Heart left ventricle (tissue), 7 donors: ENCODE results near the genes TAB3 and FAM47C.

DNA sequence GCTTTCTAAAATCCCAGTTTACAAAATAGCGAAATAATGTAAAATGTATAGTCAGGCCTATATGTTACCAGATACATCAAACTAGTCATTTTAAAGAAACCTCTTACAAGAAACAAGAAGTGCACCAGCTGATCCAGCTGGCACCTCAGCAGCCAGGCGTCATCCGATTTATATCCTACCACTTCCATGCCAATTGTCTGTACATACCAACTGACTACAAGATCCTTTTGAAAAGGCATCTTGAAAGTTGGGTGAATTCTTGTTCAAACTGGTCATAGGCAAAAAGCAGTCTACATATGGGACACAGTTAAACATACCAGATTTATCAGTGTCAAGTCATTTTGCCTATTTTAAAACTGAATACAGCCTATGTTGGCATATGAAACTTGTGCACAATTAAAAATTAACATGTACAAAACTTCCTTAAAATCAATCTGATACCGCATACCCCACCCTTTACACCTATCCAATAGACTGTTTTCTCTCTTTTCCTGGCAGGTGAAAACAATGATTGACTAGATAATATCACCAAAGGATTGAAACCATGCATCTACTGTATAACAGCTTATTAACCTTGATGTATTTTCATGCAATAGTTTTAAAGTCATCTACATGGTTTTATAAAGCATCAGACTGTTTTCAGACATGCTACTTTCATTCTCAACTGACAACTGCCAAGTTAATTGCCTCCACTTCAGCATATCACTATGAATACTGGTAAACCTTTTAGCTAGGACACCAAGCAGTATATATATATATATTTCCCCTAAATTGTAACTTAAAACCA is 60.2 kb downstream of the TAB3 start:
- PRO-cap, 6 experiments, result no peak in any of the 6 experiments
- RAMPAGE, long total RNA, 2 experiments, result no peak in any of the 2 experiments
- RRBS, result no CpG with 5 or more reads among the region's 4 CpGs

- PRO-cap, 6 experiments, result no peak in any of the 6 experiments
- RAMPAGE, long total RNA, 2 experiments, result no peak in any of the 2 experiments
- RRBS, result no CpG with 5 or more reads among the region's 4 CpGs
Measured at GRCh38 chrX:30843552-30844246, 45.4 kb downstream of the TAB3 start.

- PRO-cap, 6 experiments, result no peak in any of the 6 experiments
- RAMPAGE, long total RNA, 2 experiments, result no peak in any of the 2 experiments
- RRBS, result no CpG with 5 or more reads among the region's 9 CpGs
Measured at GRCh38 chrX:30852710-30853302, 36.2 kb downstream of the TAB3 start.

DNA sequence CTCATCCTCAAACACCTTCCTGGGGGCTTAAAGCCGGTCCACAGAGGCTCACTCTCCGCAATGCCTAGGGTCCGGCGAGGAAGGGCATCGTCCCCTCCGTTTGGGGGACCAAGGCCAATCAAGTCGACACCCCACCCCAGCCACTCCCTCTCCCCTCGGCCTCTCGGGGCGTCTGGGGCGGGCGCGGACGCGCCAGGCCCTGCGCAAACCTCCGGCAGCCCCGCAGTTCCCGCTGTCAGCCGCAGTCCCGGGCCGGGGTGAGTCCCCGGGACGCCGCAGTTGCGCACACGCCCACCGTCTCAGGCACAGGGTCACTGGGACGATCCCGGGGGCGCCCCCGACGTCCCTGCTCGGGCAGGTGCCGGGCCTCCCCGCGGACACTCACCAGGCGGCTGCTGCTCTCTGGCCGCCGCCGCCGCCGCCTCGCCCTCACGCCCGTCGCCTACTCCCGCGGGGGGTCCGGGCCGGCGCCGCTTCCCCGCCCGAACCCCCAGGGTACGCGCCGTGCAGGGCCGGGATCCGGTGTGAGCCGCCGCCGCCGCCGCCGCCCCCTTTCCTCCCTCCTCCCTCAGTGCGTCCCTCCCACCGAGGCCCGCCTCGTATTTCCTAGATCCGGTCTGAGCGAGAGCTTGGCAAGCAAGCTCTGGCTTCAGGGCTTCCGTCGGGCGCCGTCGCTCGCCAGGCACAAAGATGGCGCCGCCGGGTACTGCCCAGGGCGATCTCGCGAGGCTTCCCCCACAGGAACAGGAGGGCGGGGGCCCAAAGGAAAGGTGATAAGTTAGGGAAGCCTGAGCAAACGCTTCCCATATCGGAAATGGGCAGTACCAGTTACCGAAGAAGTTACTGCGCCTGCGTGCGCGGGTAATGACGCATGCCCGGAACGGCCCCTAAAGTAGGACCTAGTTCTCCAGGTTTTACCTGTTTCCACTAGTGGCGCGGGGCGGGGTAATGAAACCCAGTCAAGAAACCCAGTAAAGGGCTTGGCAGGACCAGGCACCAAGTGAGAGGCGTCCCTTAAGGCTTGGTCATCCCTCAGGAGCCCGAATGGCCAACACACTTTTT is at the start of gene TAB3:
TSS of gene TAB3 (minus strand) at position 526 of the 1,062 bp plus-strand sequence.
- PRO-cap, 6 experiments, result peak in 6 of 6 experiments; most common plus-strand start position 864 of the sequence (in 6); most common minus-strand start position 526 of the sequence (in 3)
- RAMPAGE, long total RNA, 2 experiments, result no peak in any of the 2 experiments
- RRBS, result under 1% methylated on average over 45 of the region's 100 CpGs

DNA sequence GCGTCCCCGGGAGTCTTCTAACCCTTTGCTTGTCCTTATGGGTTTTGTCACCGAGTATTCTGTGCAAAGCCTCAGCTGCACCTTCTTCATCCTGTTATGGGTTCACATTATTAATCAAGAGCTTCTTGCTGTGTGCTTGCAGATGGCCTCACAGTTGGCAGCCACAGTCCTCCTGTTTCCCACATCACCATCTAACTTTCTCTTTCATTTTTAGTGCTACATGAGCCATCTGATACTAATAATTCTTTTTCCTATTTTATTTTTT is 669 bp upstream of the TAB3 start:
- PRO-cap, 6 experiments, result no peak in any of the 6 experiments
- RAMPAGE, long total RNA, 2 experiments, result no peak in any of the 2 experiments
- RRBS, result no CpG with 5 or more reads among the region's 3 CpGs

DNA sequence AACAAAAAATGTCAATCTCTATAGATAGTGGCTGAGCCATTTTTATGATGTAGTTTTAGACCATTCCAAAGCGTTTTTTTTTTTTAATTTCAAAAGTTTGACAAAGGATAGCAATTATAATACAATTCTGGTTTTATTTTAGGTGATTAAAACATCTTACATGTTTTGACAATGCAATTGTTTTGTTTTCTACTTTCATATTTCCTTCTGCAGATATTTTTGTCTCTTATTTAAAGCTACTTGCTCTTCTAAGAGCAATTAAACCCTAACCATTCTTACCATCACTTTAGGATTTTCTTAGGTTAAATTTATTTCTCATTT is 605.1 kb upstream of the FTHL17 start:
- PRO-cap, 6 experiments, result no peak in any of the 6 experiments
- RAMPAGE, long total RNA, 2 experiments, result no peak in any of the 2 experiments
- RRBS, result no CpG with 5 or more reads among the region's 1 CpG

DNA sequence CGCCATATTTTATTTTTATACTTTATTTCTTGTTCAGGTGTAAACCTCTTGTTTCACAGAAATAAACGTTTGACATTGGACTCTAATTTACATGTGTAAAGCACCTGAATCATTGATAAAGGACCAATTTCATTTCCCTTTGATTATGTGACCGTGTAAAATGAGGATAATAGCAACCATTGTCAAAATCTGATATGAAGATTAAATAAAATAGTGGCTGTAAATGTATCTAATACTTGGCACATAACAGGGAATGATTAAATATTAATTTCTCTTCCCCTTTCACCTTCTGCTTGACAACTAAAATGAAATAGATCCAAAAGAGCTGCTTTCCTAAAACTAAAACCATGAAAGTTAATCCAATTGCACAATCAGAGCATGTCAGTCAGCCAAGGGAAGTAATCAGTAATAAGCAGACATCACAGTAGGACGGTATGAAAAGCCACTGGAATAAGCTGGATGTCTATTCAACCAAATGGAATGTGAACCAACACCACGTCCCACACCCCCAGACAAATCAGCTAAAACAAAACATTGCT is 859.2 kb upstream of the FTHL17 start:
- PRO-cap, 6 experiments, result no peak in any of the 6 experiments
- RAMPAGE, long total RNA, 2 experiments, result no peak in any of the 2 experiments
- RRBS, result no CpG with 5 or more reads among the region's 5 CpGs

DNA sequence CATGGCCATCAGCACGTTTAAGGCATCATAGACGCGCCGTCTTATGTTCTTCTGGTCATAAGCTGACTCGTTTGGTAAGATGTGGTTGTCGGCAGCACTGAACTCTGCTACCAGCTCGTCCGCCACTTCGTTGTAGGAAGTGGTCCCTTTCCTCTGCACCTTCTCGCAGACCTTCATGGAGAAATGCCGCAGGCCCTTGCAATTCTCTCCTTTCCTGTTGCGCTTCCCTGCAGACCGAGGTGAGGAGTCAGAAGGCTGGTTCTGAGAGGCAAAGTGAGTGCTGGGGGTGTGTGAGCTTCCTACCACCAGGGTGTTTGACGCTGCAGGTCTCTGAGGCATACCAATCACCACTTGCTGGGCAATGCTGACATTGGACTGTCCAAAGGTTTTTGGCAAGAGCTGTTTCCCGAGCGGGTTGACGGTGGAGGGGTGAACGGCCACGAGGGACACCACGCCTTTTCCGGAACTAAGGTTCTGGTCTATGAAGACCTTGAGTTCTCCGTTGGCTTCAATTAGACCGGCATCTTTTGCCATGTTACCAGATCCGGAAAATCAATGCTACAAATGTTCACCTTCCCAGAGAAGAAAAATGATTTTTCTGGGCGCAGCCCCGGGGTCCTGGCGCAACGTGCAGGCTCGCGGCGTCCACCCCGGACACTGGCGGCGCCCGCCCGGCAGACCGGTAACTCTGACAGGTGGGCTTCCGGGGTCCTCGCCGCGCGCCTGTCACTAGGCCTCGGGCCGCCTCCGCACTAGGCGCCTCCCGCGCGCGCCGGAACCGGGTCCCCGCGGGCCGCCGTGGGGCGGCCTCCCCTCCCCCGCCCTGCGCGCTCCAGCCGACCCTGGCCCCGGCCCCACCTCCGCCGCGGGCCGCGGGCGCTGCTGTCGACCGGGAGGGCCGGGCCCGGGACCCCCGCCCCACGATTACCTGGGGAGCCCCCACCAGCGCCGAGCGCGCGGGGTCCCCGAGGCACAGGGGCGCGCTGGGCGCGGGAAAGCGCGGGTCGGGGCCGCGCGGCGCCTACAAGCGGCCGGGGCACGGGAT is 45.0 kb upstream of the FAM47C start:
- PRO-cap, 6 experiments, result no peak in any of the 6 experiments
- RAMPAGE, long total RNA, 2 experiments, result no peak in any of the 2 experiments
- RRBS, result 3% methylated on average over 23 of the region's 94 CpGs

DNA sequence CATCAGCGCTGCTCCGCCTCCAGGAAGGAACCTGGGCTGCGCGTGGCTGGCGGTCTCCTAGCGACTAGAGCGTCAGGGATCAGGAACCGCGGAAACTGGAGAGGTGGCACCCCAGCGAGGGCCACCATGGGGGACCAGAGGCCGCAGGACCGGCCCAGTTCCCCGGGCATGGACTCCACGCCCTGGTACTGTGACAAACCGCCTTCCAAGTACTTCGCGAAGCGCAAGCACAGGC is at the start of gene FAM47C:
TSS of gene FAM47C (plus strand) at position 82 of the 235 bp plus-strand sequence.
- PRO-cap, 6 experiments, result no peak in any of the 6 experiments
- RAMPAGE, long total RNA, 2 experiments, result no peak in any of the 2 experiments
- RRBS, result no CpG with 5 or more reads among the region's 18 CpGs

DNA sequence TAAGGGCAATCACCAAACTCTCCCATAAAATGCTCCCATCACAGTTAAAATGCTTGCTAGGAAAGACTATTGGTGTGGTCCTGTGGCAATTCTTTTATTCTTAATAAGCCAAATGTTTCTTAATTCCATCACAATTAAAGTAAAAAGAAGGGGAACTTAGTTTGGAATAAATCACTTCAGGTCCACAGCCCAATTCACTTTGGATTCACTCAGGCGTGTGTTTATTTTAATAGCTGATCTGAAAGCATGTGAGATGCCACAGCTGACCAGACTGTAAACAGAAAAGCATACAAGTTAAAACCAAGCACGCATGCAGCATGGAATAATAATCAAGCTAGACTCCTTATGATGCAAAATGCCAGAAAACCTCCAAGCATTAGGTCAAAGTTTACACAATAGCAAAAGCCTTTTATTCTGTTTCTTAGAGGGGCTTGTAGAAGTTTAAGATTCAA is 1.0 kb upstream of the PRRG1 start:
- PRO-cap, 6 experiments, result no peak in any of the 6 experiments
- RAMPAGE, long total RNA, 2 experiments, result no peak in any of the 2 experiments
- RRBS, result no CpG with 5 or more reads among the region's 2 CpGs

DNA sequence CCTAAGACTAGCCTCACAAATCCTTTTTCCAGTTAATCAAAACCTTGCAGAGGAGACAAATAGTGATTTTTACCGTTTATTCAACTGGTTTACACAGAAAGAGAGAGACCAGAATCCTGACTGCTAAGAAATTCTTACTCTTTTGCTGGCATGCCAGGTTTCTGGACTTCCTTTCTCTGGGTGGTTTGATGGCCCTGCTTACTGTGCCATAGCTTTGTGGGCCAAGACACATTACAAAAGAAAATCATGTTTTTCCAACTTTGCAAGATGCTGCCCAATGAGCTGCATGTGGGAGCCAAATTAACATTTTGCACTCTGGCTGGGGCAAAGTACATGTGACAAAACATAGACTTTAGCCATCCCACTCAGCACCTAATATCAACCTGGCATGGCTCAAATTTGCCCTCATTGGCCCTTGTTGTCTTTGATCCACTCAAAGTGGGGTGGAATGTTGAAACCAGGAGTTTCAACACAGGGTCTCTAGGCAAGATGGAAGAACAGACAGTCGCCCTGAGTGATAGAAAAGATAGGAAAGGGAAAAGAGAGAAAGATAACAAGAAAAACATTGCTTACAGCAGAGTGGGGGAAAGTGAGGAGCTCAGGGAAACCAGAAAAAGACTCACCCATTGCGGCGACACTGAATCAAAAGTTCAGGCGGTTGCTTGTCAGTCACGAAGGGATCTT is 40.0 kb upstream of the DYNLT3 start:
- PRO-cap, 6 experiments, result no peak in any of the 6 experiments
- RAMPAGE, long total RNA, 2 experiments, result no peak in any of the 2 experiments
- RRBS, result no CpG with 5 or more reads among the region's 6 CpGs

DNA sequence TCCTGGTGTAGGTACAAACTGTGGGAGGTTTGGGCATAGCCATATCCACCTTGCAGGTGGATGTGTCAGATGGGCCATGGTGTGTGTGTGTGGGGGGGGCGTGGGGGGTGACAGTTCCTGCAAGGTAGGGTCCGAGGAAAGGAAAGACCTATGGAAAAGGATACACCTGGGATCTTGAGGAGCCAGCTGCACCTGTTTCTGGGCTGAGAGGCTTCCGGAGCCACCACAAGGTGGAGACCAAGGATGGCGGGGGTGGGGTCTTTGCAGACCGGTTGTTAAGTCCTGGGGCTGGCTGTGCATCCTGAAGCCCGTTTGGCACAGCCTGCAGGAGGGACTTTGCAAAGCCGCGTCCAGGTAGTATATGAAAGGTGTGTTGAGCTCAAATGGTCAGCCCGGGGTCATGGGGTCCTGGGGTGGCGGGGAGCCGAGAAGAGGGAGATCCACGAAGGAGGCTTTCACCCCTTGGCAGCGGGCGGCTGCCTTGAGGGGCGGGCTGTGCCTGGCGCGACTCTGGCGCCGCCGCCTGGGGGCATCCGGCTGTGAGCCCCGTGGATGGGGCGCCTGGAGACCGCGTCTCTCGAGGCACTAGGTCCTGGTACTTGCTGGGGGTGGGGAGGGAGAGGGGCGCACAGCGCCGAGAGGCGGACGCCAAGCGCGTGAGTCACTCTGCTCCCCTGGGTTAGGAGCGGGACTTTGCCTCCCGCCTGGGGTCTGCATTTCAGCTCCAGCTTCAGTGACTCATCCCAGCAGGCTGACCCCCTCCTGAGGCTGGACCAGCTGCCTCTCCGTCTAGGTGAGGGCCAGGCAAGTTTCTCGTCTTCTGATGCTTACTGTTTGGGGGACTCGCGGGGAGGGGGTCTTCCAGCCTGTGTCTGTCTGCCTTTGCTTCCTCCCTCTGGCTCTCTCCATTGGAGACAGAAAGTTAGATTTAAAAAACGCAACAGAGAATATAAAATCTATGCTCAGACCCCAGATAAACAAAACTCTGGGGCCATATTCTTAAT is 58.3 kb upstream of the DYNLT3 start:
- PRO-cap, 6 experiments, result no peak in any of the 6 experiments
- RAMPAGE, long total RNA, 2 experiments, result no peak in any of the 2 experiments
- RRBS, result 10% methylated on average over 4 of the region's 40 CpGs

- PRO-cap, 6 experiments, result no peak in any of the 6 experiments
- RAMPAGE, long total RNA, 2 experiments, result no peak in any of the 2 experiments
- RRBS, result no CpG with 5 or more reads among the region's 14 CpGs
Measured at GRCh38 chrX:38219928-38220371, 721 bp downstream of the SRPX start.

GRCh38 chrX:38221407-38221859 is 762 bp upstream of the SRPX start:
- PRO-cap, 6 experiments, result no peak in any of the 6 experiments
- RAMPAGE, long total RNA, 2 experiments, result no peak in any of the 2 experiments
- RRBS, result no CpG with 5 or more reads among the region's 9 CpGs

GRCh38 chrX:38312278-38312849 is 14.9 kb downstream of the RPGR start:
- PRO-cap, 6 experiments, result peak in 1 of 6 experiments; most common plus-strand start chrX:38312697 (in 1); most common minus-strand start chrX:38312558 (in 1)
- RAMPAGE, long total RNA, 2 experiments, result no peak in any of the 2 experiments
- RRBS, result no CpG with 5 or more reads among the region's 5 CpGs

GRCh38 chrX:38409332-38409658 is 56.9 kb downstream of the OTC start:
- PRO-cap, 6 experiments, result peak in 2 of 6 experiments; most common minus-strand start chrX:38409398 (in 2)
- RAMPAGE, long total RNA, 2 experiments, result no peak in any of the 2 experiments

DNA sequence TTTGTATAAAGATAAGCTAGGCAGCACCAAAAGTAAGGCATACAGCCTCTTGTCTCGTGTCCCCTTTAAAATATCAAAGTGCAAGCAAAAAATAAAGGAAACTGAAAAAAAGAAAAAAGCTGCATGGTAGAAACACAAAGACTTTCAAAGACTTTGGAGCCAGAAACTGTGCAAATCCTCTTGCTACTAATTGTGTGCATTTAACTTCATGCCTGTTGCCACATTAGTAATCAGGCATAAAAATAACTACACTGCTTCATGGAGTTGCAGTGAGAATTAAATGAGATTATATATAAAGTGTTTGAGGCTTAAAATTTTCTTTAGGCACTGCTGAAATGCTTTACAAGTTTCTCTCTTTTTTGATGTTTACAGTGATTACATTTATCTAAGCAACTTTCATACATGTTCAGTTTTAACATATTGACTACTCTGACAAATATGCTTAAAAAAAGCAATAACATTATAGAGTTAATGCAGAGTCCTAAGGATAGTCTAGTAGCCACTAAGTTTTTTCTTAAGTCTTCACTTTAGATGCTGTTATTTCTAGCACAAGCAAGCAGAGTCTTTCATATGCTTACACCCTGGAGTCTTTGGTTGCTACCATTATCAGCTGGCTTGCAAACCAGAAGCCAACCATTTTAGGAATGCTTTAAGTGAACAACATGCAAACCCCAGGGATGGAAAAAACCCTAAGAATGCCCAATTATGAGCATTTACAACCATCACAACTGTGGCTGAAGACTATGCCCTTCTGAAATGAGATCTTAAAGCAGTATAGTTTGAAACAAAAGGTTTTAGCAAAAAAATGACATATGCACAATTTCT is 6.4 kb downstream of the MID1IP1 start:
- PRO-cap, 6 experiments, result no peak in any of the 6 experiments
- RAMPAGE, long total RNA, 2 experiments, result no peak in any of the 2 experiments
- RRBS, result no CpG with 5 or more reads among the region's 1 CpG

GRCh38 chrX:39226401-39226893 is 425.2 kb downstream of the MID1IP1 start:
- PRO-cap, 6 experiments, result no peak in any of the 6 experiments
- RAMPAGE, long total RNA, 2 experiments, result no peak in any of the 2 experiments
- RRBS, result no CpG with 5 or more reads among the region's 6 CpGs

DNA sequence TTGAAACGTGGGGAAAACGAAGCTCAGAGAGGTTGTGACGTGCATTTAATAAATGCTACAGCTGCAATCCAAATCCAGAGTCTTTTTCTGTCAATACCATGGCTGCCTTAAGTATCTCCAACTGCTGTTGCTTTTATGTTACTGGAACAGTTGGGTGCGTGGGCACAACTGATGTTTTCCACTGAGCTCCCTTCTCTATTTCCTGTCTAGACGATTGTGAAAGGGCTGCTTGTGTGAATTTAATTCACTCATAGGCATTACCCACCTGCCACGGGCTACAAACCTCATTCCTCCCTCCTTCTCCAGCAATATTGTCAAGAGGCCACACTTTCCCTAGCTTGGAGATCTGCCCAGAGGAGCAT is 526.0 kb downstream of the MID1IP1 start:
- PRO-cap, 6 experiments, result no peak in any of the 6 experiments
- RAMPAGE, long total RNA, 2 experiments, result no peak in any of the 2 experiments
- RRBS, result no CpG with 5 or more reads among the region's 6 CpGs

GRCh38 chrX:39477489-39478262 is 620.1 kb downstream of the BCOR start:
- PRO-cap, 6 experiments, result no peak in any of the 6 experiments
- RAMPAGE, long total RNA, 2 experiments, result no peak in any of the 2 experiments
- RRBS, result no CpG with 5 or more reads among the region's 24 CpGs